HT1080 (cell line): ENCODE measurements around a stretch of chr1.

RAMPAGE:
- cytosol, long total RNA, result no peak
- long total RNA, result no peak
- nucleus, long total RNA, result no peak
These were observed 35.5 kb downstream of the USP24 start for GRCh38 chr1:55179633-55180123.

GRCh38 chr1:55464394-55465056 lies 249.4 kb upstream of the USP24 start:
RAMPAGE:
- cytosol, long total RNA, result no peak
- long total RNA, result no peak
- nucleus, long total RNA, result no peak

DNA sequence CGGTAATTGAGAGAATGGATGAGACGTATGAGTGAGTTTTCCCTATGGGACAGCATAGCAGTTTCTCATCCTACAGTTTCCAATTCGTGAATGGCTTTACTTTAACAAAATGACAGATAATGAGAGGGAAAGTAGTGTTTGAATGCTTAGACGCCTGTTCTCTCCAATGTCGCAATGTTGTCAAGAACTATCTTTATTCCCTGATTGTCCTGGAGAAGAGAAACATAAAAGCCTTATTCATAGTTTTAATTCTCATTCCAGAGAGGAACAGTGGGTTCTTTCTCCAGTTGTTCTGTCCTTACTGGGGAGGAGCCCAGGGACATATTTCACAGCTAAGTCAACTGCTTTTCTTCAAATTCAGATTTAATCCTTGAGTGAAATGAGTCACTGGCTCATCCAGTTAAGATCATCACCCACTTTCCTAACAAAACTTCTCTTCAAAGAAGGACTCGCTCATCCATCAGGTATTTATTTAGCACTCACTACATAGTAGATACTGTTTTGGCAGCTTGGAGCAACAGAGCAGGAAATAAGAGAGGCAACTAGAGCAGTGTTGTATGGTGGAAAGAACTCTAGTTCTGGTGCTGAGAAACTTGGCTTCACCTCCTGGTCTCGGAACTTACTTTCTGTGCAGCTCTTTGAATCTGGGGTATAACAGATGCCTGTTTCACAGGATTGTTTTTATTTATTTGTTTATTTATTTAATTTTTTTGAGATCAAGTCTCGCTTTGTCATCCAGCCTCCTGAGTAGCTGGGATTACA lies 365.7 kb upstream of the USP24 start:
RAMPAGE:
- cytosol, long total RNA, result no peak
- long total RNA, result no peak
- nucleus, long total RNA, result no peak

GRCh38 chr1:56080967-56081748 lies 498.2 kb downstream of the PLPP3 start:
RAMPAGE:
- cytosol, long total RNA, result no peak
- long total RNA, result no peak
- nucleus, long total RNA, result no peak

DNA sequence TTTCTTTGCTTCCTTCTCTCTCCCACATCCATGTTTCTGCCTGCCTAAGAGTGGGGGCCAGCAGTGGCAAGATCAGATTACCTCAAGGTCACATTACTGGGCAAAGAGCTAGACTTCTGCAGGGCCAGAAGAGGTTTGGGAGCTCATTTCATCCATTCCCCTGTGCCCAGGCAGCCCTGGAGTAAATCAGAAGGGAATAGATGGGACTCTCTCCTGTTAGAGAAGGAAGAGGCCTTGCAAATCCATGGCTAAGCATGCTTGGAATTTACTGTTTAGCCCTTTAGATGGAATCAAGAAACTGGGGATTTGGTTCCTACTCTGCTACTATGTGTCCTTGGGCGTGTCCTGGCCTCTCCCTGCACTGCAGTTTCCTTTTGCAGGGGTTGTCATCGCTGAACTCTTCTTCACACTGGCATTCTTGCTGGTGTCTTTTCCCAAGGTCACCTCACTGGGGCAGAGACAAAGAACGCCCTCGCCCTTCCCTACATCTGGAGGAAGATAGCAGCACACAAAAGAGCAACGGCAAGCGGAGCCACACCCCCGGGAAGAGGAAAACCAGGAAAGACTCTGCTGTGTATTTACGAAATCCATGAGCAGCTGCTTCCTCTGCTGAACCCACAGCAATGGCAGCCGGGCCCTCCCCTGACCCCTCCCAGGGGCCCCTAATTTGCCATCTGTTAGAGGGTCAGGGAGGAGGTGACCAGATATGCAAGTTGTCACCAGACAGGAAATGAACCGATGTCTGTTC lies 73.2 kb downstream of the PLPP3 start:
RAMPAGE:
- cytosol, long total RNA, result no peak
- long total RNA, result no peak
- nucleus, long total RNA, result no peak

DNA sequence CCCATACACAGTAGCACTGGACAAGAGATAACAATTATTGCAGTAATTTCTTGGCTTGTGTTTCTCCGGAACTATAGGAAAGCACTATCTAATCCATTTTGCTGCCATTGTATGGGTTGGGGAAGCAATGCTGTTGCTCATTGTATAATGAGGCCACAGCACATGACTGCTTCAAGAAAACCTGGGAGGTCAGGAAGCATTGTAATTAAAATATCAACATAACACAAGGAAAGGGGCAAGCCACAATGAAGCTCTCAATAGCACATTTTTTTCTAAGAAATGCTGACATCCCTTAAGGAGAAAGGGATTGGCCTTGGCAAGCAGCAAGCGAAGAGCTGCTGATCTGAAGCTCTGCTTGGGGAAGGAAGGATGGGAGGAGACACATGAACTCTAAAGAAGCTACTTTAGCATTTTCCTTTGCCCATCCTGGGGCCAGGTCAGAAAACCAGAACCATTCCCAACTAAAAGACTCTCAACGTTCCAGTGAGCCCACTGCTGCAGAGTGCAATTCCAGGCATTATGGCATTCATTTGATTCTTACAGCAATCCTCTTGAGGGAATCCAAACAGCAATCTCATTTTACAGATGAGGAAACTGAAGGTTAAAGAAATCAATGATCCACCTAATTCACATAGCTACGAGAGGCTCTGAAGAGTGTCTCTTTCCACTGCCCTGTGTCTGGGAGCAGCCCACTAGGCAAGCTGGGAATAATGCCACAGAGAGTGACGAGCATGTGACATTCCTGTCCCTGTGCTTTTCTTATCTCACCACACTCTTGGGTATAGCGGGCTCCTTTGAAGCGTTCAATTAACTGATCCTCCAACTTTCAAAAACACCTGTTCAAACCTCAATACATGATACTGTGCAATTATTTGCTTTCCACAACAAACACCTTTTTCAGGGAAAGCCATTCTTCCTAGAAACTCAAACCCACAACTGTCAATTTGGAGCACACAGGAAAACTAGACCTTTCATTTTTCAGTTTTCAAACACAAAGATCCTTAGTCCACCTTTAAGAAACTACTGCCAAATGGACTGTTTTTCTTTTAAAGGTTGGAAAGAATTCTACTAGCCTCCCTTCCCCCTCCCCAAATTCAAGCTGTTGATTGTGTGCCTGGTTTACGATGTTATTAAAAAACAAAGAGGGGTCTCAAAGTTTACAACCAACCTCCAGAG lies 43.6 kb downstream of the PLPP3 start:
RAMPAGE:
- cytosol, long total RNA, result no peak
- long total RNA, result no peak
- nucleus, long total RNA, result no peak

RAMPAGE:
- cytosol, long total RNA, result no peak
- long total RNA, result no peak
- nucleus, long total RNA, result no peak
These were observed 29.6 kb downstream of the PLPP3 start for GRCh38 chr1:56549219-56550751.

RAMPAGE:
- cytosol, long total RNA, result no peak
- long total RNA, result no peak
- nucleus, long total RNA, result no peak
These were observed 27.8 kb downstream of the PLPP3 start for GRCh38 chr1:56551451-56552140.

DNA sequence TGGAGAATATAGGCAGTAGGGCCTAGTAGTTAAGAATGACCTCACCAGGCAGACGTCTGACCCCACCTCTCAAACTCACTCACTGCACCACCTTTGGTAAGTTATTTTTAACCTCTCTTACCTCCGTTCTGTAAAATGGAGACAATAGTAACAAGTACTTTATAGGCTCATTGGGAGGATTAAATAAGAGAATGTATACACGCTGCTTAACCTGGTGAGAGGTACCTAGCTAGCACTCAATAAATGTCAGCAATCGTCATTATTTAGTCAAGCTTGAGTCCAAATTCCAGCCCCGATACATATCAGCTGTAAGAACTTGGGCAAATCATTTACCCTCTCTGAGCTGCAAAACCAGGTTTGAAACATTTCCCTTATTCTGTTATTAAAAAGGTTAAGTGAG lies 13.1 kb downstream of the PLPP3 start:
RAMPAGE:
- cytosol, long total RNA, result no peak
- long total RNA, result no peak
- nucleus, long total RNA, result no peak

DNA sequence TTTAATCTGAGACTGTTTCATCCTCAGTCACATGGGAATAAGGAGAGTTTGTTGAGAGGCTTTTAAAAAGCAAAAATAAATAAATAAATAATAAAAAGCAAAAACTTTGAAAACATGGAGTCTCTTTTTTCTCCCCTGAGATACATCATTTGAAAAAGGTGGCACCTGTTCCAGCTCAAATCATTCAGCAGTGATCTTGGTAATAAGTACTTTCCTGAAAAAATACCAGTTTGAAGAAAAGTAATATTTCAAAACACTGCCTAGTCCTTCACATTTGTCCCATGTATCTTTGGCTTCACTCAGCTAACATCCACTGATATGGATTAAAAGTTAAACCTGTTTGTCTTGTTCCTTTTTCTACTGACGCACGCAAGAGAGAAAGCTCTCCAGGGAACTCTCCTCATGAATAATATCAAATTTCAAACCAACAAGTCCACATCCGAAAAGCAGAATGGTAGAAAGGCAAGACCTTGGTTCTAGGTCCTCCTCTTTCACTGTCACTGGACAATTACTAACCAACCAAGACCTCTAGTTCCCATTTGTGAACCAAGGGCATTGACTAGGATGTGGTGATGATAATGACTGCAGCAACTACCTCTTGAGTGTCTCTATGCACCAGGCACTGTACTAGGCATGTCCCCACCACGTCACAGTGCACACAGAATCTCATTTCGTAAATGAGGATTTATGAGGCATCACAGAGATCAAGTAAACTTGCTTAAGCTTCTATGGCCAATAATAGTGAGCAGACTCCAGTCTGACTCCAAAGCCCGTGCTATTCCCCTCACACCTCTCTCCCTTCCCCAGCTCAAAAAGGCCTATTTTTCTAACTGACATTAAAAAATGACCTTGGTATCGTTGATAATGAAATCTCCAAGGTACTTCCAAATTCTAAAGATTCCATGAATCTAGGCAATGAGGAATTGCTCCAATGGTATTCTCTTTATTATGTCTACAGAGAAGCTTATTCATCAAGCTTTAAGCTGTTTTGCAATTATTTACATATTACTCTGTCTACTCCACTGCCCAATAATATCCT lies 8.4 kb downstream of the PLPP3 start:
RAMPAGE:
- cytosol, long total RNA, result no peak
- long total RNA, result no peak
- nucleus, long total RNA, result no peak

DNA sequence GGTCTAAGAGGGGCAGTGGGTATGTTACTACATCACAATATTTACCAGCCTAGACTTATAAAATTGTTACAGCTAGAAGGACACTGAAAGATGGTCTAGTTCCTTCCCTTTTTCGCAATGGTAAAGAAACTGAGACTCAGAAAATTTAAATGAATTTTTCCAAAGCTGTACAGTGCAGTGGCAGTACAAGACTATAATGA lies 4.6 kb downstream of the PLPP3 start:
RAMPAGE:
- cytosol, long total RNA, result no peak
- long total RNA, result no peak
- nucleus, long total RNA, result no peak

RAMPAGE:
- cytosol, long total RNA, result no peak
- long total RNA, result no peak
- nucleus, long total RNA, result no peak
These were observed 1.4 kb downstream of the C8A start for GRCh38 chr1:56855966-56856462.

GRCh38 chr1:57127417-57127616 lies 161.5 kb upstream of the C8B start:
RAMPAGE:
- cytosol, long total RNA, result no peak
- long total RNA, result no peak
- nucleus, long total RNA, result no peak

RAMPAGE:
- cytosol, long total RNA, result no peak
- long total RNA, result no peak
- nucleus, long total RNA, result no peak
These were observed 761 bp upstream of the DAB1 start for GRCh38 chr1:57424618-57425024.

DNA sequence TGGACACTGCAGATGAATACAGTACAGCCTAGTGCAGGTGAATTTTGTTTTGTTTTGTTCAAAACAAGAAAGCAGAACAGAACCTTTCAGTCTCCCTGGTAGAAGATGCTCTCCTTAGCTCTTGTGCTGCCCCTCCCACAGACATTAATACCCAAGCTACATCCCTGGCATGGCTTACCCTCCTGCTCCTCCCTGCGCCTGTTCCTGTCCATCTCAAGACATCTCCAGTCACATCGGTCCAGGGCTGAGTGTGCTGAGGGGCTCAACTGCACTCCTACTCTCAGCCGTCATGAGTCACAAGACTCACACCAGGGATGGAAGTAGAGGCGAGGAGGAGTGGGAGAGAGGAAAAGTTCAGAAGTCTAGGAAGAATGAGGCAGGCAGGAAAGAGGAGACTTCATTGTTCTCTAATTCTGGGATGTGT lies 9.2 kb upstream of the TACSTD2 start:
RAMPAGE:
- cytosol, long total RNA, result no peak
- long total RNA, result no peak
- nucleus, long total RNA, result no peak

RAMPAGE:
- cytosol, long total RNA, result no peak
- long total RNA, result no peak
- nucleus, long total RNA, result no peak
These were observed 43.1 kb upstream of the TACSTD2 start for GRCh38 chr1:58620066-58620675.

RAMPAGE:
- cytosol, long total RNA, result no peak
- long total RNA, result no peak
- nucleus, long total RNA, result no peak
These were observed 556 bp downstream of the MYSM1 start for GRCh38 chr1:58699109-58699903.

GRCh38 chr1:58755072-58756089 lies 28.5 kb downstream of the JUN start:
RAMPAGE:
- cytosol, long total RNA, result no peak
- long total RNA, result start-site peak on the minus strand at chr1:58755652-58755675, 9 reads
- nucleus, long total RNA, result no peak

DNA sequence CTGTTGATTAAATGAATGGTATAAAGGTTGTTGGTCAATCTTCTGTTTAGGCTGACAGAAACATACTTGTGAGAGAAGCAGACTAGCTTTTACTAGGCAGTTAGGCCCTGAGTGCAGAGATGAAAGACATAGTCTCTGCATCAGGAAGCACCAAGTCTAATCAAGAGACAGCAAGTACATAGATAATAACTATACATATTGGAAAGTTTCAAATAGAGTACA lies 244.0 kb upstream of the JUN start:
RAMPAGE:
- cytosol, long total RNA, result no peak
- long total RNA, result no peak
- nucleus, long total RNA, result no peak

RAMPAGE:
- cytosol, long total RNA, result no peak
- long total RNA, result no peak
- nucleus, long total RNA, result no peak
These were observed 4.2 kb upstream of the FGGY start for GRCh38 chr1:59292573-59293114.